Frontal cortex (tissue), 2 donors: Measurements from ENCODE around the gene ATP6V1A.

DNA sequence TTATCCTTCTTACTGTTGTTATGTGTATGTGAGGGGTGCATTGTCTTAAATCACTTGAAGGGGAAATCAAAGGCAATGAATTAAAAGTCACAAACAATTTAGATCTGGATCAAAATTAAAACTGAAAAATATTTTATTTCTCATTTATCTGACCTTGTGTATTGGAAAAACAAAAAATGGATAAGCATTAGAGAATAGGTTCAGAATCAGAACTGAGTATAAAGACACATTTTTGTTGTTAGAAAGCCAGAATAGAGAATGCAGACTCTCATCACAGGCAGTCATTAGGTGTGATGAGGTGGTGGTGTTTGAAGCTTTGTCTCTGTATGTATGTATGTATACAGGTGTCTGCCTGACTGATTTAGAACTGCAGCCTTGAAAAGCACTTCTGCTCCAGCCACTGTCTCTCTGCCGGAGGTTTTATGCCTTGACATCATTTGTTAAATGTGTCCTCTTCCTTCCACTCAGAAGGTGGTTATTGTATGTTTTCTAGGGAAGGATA is 1.3 kb downstream of the PLCXD2 start:
- RAMPAGE, long total RNA = no peak

DNA sequence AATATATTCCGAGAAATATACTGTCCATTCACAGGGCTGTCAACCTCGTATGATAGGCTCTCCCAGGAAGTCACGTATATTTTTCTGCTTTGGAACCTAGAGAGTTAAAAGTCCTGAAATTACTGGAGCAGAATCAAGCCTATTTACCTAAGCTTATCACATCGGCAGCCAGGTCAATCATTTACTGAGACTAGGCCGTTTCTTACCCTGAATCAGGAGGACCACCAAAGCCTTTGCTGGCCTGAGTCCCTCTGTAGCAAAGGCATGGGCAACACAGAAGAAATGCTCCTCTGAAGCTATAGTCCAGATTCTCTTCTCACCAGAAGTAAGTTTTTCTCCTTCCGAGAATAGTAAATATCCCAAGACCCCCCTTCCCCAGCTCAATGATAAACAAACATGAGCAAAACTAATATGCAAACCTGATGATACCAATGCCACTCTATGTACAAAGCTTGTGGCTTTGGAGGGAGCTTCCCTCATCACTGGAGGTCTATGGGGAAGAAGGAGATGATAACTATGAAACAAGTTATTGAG is 58.7 kb downstream of the PLCXD2 start:
- RAMPAGE, long total RNA = no peak

DNA sequence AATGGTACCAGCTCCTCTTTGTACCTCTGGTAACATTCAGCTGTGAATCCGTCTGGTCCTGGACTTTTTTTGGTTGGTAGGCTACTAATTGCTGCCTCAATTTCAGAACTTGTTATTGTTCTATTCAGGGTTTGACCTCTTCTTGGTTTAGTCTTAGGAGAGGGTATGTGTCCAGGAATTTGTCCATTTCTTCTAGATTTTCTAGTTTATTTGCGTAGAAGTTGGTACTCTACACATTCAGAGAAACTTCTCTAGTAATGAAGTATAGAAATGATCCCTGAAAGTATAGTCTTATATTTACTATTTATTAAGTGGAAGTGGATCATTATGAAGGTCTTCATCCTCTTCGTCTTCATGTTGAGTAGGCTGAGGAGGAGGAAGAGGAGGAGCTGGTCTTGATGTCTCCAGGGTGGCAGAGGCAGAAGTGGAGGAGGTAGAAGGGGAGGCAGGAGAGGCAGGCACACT is 20.1 kb downstream of the PHLDB2 start:
- RAMPAGE, long total RNA = no peak

GRCh38 chr3:112148898-112149329 is 15.9 kb upstream of the GCSAM start:
- RAMPAGE, long total RNA = no peak

DNA sequence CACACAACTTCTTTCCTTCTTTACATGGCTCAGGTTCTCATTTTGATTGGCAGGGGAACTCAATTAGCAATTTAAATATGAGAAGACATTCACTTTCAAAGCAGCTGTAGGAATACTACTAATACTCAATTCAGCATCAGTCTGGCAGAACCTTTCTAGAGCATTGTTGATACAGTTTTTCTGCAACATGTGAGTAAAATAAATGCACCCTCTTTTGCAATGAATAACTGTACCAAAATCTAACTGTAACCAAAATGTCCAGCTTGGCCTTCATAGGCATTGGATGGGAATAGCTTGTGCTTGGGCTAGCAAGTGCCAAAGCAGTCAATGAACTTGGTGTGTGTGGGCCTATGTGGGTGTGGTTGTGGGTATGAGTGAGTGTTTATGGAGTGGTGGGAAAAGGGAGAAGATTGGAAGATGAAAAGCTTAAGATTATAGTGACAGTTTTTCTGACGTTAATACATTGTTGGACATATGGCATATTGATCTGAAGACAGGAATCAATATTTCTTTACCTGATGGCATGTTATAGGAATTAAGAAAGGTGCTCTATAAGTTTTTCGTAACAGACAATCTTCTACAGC is 35.4 kb upstream of the GCSAM start:
- RAMPAGE, long total RNA = no peak

DNA sequence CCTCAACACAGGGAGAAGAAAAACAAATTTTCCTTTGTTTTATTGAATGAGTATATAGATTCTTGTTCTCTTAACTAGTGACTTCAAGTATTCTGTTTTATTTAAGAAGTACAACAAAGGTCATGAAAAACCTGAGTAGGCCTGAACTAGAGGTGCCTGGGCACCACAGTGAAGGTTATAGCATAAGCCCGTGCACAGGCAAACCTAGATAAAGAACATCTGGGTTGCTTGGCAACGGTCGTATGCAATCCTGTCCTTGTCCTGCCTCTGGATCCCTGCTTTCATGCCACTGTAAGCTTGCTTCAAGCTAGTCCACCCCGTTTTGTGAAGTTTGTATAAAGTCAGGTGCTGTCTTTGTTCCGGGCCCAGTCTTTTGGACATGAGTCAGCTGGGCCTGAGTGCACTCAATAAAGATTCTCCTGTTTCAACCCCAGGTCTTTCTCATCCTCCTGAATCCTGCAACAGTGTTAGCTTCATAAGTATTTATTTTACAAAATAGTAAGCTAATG is 14.1 kb upstream of the SLC9C1 start:
- RAMPAGE, long total RNA = no peak

- RAMPAGE, long total RNA = no peak
Measured at GRCh38 chr3:112333937-112334476, 1.1 kb downstream of the CD200 start.

GRCh38 chr3:112374165-112374895 is 41.4 kb downstream of the CD200 start:
- RAMPAGE, long total RNA = no peak

DNA sequence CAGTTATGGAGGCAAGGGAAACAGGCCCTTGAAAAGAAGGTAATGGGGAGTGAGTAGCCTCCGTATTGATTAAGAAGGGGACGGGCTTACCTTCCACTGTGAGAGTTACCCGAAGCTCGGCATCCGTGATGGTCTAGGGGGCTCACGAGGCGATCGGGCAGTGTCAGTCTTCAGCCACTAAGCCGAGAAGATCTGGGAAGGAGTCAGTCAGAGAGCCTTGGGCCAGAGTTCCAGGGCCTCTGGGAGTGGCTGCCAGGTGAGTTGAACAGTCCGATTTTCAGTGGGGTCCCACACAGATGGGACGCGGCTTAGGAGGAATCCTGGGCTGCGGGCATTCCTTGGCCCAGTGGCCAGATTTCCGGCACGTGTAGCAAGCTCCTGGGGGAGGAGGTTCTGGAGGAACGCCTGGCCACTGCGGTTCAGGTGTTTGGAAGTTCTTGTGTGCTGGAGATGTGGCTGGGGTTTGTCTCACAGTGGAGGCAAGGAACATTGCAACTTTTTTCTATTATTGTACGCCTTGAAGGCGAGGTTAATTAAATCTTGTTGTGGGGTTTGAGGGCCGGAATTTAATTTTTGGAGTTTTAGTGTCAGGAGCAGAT is 78.5 kb downstream of the BTLA start:
- RAMPAGE, long total RNA = no peak

- RAMPAGE, long total RNA = no peak
Measured at GRCh38 chr3:112437630-112437843, 61.7 kb downstream of the BTLA start.

DNA sequence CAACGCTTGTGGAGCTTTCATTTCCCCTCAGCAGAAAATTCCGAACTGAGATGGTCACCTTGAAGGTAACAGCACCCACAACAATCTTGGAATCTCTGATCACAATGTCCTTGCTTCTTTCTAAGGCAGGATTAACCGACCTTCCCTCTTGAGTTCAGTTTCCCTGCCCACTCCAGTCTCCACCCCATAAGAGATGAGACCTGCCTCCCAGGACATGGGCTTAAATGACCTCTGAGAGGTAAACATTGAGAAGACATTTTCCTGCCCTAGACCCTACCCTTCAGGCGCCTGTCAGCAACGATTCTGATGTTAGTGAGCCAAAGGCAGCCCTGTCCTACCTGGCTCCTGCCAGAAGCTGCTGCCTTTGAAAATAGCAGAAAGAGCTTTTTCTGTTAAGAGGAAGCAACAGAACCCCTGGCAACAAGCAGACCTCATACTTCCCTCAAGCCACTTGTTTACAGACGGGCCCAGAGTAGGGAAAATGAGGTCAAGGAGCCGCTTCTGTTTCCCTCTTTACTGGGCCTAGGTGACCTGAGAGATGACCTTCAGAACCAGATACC is 52.1 kb downstream of the CD200R1L start:
- RAMPAGE, long total RNA = no peak

GRCh38 chr3:113051665-113052187 is 32.3 kb upstream of the NEPRO start:
- RAMPAGE, long total RNA = no peak

- RAMPAGE, long total RNA = no peak
Measured at GRCh38 chr3:113212907-113213286, 1.5 kb downstream of the BOC start.

DNA sequence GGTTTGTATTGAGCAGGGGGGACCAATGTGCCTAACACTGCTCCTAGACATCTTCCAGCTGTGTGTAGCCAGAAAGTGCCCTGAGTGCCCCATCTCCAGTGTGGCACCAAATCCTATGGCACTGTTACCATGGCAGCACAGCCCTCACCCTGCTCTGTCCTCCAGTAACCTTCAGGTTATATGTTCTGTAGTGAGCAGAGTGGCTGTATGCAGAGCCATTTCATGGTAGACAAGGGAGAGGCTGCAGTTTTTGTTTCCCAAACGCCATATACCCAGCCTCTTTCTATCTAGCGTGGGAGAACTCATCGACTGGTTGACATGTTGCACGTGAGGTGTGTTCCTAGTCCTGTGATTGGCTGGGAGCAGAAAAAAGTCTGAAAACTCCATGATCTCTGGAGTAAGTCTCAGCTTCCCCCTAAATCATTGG is 2.0 kb downstream of the SIDT1 start:
- RAMPAGE, long total RNA = no peak

GRCh38 chr3:113574988-113575541 is 42.7 kb downstream of the SIDT1 start:
- RAMPAGE, long total RNA = no peak

- RAMPAGE, long total RNA = start-site peak on the plus strand at chr3:113747017-113747071, 1,113 and 32 reads in 2 replicates
Measured at GRCh38 chr3:113746855-113747207, at the start of gene ATP6V1A. TSS of gene ATP6V1A (plus strand) at chr3:113747035.

- RAMPAGE, long total RNA = no peak
Measured at GRCh38 chr3:113812744-113813055, 25.9 kb upstream of the GRAMD1C start.

DNA sequence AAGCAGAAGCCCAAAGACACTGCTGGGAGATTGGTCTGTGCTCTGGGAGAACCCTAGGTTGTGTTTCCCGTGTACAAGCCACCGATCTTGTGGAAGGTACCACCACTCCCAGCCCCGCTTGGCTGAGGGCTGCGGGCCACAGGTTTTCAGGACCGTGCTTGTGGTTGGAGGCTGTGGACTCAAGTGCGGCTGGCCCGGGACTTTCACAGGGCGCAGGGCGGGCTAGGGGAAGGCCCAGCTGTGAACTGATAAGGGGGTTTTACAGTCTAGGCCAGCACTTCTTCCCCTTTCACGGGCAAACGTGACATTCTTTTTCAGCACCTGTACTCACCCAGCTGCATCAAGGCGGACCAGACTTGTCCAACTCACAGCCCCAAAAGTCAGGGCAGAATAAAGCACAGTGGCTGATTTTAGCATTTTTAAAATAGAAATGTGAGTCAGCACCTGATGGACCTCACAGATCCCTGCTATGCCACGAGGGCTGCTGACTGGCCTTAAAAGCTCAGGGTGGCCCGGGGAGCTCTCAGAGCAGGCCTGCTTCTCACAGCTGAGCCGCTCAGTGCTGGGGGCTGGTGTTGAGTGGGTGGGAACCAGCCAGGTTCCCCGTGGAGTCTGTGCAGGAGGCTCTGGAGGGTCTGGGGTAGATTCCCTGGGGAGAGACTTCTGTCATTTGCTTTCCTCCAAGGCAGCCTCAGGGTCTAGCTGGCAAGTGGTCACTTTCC is 2.5 kb upstream of the TIGIT start:
- RAMPAGE, long total RNA = no peak

DNA sequence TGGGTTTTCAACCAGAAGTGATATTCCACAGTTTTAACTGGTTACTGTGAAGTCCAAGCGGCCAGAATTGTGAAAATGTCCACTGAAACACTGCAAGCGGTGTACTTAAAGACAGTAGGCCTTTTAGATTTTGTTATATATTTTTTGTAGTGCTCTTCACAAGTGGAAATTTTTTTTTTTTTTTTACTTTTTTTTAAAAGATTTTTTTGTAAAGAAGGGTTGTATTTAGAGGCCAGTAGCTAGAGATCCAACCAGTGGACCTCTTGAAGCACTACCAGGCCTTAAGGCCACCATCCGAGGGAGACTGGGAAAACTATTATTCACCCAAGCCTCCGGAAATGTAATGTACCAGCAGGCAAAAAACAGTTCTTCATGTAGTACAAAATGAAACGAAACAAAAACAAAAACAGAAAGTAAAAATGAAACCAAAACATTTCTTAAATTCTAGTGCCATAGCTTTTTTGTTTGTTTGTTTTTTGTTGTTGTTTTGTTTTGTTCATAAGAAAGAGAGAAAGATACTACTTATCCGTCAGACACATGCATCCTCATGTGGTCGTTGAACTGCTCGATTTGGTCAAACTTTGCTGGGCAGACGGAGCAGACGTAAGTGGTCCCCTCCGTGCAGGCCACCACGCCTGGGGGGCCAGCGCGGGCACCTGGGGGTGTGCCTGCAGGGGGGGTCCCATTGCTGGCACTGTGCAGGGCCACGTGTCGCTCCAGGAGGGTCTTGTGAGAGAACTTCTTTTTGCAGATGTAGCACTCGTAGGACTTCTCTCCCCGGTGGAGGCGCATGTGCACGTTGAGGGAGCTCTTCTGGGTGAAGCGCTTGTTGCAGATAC is 44.9 kb downstream of the TIGIT start:
- RAMPAGE, long total RNA = no peak

DNA sequence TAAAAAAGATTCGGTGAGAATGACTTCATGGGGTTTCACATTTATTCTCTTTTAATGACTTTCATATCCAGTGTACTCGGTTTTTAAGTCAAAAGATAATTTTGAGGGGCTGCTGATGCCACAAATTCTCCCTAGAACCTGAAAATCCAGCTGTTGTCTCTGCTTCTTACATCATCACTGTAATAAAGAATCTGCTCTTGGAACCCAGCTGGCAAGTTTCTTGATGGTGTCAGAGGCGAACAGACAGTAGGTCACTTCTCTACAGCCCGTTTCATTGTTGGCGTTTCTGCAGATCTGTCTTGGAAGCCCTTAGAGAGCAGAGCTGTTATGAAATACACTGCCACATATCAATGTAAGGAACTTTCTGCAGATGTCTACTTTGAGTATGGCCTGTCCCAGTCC is 99.8 kb downstream of the TIGIT start:
- RAMPAGE, long total RNA = no peak